Epithelial cell of proximal tubule (primary cell): Measurements from ENCODE around the gene SPATA3.

- RAMPAGE, long total RNA: no peak
- RRBS: no CpG with 5 or more reads among the region's 10 CpGs
Observed at GRCh38 chr2:230995873-230996290, at the start of gene SPATA3. Gene SPATA3, plus strand, starts transcription at chr2:230996121.

- RAMPAGE, long total RNA: no peak
- RRBS: no CpG with 5 or more reads among the region's 4 CpGs
Observed at GRCh38 chr2:231222190-231222495, 23.7 kb downstream of the ARMC9 start.

GRCh38 chr2:231281168-231281792 is 82.8 kb downstream of the ARMC9 start:
- RAMPAGE, long total RNA: no peak
- RRBS: no CpG with 5 or more reads among the region's 8 CpGs

GRCh38 chr2:231323365-231323859 is 72.1 kb upstream of the B3GNT7 start:
- RAMPAGE, long total RNA: no peak
- RRBS: no CpG with 5 or more reads among the region's 10 CpGs

DNA sequence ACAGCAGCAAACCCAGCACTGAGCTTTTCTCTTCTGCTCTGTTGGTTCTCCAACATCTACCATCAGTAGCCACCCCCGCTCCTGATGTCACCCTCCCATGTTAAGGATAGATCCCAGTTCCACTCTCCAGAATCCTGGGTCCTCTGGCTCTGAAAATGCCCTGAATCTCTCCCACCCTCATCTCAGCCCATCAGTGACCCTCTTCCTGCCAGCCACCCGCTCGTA is 13.0 kb upstream of the B3GNT7 start:
- RAMPAGE, long total RNA: no peak
- RRBS: no CpG with 5 or more reads among the region's 3 CpGs

DNA sequence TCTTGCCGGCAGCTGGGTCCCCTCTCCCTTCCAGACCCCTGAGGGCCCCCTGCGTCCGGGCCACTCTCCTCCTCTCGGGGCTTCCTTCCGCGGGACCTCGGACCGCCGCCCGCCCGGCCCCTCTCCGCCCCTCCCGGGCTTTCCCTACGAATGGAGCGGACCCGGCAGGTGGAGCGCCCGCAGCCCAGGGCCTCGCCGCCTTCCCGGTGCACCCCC is 516 bp downstream of the B3GNT7 start:
- RAMPAGE, long total RNA: no peak
- RRBS: 9% methylated on average over 17 of the region's 21 CpGs

GRCh38 chr2:231452593-231453263 is 11.6 kb downstream of the NCL start:
- RAMPAGE, long total RNA: no peak
- RRBS: no CpG with 5 or more reads among the region's 10 CpGs

GRCh38 chr2:231605358-231606038 is 12.8 kb downstream of the TEX44 start:
- RAMPAGE, long total RNA: no peak
- RRBS: no CpG with 5 or more reads among the region's 12 CpGs

DNA sequence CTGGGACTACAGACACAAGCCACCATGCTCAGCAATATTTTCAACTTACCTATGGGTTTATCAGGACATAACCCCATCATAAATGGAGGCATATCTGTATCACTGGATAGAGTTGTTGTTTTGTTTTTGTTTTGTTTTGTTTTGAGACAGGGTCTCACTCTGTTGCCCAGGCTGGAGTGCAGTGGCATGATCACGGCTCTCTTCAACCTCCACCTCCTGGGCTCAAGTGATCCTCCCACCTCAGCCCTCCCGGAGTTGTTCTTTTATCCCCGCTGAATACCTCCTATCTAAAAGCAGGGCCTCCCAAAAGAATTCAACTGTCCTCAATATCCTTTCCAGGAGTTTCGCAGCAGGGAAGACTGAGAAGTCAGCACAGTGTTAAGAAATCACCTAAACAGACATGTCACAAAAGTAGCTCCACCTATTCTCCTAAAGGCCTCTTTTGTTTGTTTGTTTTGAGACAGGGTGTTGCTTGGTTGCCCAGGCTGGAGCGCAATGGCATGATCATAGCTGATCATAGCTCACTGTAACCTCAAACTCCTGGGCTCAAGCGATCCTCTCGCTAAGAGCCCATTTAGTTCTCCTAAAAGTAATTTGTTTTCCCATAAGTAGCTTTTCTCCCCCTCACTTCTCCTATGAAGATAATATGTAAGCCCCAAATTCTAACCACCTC is 53.7 kb downstream of the TEX44 start:
- RAMPAGE, long total RNA: no peak
- RRBS: no CpG with 5 or more reads among the region's 7 CpGs

DNA sequence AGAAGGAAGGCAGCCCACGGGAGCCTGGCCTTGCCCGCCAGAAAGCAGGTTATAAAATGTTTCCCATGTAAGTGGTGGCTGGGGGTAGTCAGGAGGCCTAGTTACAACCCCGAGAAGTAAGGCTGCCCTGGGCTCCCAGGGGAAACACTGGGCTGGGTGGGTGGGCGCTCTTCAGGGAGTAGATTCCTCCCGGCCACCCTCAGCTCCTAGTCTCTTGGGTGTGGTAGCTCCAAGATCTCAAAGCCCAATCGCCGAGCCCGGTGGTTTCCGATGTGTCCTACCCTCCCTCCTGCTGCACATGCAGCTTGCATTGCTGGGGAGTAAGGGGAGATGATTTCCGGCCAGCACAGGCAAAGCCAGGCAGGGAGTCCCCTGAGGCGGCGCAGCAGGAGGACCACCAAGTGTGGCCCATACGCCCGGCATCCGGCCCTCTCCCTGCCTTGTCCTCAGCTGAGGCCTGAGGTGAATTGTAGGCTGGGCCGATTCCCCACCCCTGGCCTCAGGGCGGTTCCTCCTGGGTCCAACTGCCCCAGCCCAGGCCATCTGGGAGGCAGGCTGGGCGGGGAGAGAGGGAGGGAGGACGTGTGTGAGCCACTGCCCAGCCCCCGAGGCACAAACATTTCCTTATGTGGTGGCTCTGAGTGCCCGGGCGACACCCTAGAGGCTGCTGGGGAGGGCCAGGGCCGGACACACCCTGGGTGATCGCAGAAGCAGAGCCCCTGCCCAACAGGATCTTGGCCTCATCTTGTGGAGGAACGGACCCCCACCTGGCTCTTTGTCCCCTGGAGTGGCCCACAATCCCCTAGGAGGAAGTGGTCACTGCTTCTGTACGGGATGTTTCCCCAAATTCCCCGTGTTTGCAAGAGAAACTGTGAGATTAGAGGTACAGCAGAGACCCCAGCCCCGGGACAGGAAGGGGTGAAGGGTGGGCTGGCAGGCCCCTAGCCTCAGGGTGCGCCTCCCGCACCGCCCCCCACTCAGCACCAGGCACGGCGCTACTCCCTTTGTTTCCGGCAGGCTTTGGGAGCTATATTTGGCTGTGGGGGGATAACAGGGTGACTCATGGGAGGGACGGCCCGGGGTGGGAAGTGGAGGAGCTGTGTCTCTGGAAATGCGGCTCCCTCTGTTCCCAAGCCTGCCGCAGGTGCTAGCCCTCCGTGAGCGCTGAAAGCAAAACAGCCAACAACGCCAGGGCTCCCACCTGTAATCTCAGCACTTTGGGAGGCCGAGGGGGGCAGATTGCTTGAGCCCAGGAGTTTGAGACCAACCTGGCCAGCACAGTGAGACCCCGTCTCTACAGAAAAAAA is 41.9 kb upstream of the PTMA start:
- RAMPAGE, long total RNA: no peak
- RRBS: 28% methylated on average over 14 of the region's 43 CpGs

- RAMPAGE, long total RNA: no peak
- RRBS: no CpG with 5 or more reads among the region's 14 CpGs
Observed at GRCh38 chr2:231717081-231717856, 8.9 kb downstream of the PTMA start.

GRCh38 chr2:231985597-231986190 is 24.2 kb downstream of the DIS3L2 start:
- RAMPAGE, long total RNA: no peak
- RRBS: no CpG with 5 or more reads among the region's 8 CpGs

- RAMPAGE, long total RNA: no peak
- RRBS: no CpG with 5 or more reads among the region's 5 CpGs
Observed at GRCh38 chr2:232301142-232301559, 77.4 kb upstream of the ALPP start.

DNA sequence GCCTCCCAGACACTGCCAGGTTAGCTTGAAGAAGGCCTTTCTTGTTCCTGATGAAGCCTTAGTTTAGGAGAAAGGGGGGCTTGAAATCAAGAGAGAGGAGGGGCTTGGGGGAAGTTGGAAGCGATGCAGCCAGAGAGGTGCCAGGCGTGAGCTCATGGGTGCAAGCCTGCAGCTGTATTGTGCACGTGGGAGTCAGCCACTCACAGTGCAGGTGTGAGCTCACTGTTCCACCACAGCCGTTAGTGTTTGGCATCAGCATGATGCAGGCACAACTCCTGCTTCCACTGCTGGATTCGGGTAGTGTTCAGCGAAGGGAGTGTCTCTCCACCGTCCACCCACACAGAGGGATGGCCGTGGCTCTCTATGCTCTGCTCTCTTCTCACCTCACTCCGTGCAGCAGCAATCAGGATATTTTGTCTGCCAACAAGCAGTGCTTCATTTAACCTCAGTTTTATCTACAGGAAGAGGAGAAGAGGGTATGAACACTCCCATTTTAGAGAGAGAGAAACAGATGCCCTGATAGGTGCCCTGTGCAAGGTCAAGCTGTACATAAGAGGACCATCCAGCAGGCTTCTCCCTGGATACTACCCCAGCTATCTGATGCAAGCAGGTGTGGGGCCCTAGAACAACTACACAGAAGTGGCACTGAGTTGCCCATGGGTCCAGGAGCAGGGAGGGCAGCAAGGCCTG is 68.3 kb upstream of the ALPP start:
- RAMPAGE, long total RNA: no peak
- RRBS: no CpG with 5 or more reads among the region's 9 CpGs

DNA sequence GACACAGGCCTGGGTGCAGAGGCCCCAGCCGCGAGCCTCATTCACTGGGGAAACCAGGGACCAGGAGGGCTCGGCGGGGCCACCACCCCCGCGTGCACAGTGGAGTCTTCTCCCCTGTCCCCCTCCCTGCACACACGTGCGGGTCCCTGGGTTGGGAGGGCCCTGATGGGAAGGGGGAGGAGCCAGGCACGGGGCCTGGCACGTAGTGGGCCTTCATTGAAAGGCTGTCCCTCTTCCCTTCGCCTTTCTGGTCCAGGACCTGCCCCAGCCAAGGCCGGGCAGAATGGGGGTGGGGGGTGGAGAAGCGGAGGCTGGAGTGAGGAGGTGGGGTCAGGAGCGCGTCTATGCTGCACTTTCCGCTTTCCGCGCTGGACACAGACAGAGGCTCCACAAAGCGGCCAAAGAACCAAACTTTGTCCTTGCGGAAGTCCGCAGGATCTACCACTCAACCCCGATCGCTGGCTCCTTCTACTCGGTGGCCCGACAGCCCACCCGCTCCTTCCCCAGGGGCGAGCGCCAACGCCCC is 9.1 kb downstream of the ALPP start:
- RAMPAGE, long total RNA: no peak
- RRBS: no CpG with 5 or more reads among the region's 29 CpGs

DNA sequence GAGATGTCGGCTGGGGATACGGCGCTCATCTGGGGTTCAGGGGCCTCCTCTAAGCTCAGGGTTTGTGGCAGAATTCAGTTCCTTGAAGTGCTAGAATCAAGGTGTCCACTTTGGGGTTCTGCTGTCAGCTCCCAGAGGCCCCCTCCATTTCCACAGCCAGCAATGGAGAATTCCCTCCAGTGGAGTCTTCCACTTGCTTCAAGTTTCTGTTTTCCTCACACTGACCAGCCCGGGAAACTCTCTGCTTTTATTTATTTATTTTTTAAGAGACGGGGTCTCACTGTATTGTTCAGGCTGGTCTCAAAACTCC is 7.4 kb upstream of the ECEL1 start:
- RAMPAGE, long total RNA: no peak
- RRBS: no CpG with 5 or more reads among the region's 5 CpGs

GRCh38 chr2:232786926-232787498 is 10.6 kb upstream of the KCNJ13 start:
- RAMPAGE, long total RNA: no peak
- RRBS: no CpG with 5 or more reads among the region's 4 CpGs

DNA sequence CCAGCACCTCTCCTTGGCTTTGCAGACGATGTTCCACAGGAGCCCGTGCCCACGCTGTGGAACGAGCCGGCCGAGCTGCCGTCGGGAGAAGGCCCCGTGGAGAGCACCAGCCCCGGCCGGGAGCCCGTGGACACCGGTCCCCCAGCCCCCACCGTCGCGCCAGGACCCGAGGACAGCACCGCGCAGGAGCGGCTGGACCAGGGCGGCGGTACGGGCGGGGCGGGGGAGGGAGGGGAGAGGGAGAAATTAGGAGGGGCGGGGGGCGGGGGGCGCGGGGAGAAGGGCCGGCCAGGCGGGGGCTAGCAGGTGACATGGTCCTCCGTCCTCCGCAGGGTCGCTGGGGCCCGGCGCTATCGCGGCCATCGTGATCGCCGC is 5.8 kb downstream of the SNORC start:
- RAMPAGE, long total RNA: no peak
- RRBS: 3% methylated on average over 12 of the region's 41 CpGs

DNA sequence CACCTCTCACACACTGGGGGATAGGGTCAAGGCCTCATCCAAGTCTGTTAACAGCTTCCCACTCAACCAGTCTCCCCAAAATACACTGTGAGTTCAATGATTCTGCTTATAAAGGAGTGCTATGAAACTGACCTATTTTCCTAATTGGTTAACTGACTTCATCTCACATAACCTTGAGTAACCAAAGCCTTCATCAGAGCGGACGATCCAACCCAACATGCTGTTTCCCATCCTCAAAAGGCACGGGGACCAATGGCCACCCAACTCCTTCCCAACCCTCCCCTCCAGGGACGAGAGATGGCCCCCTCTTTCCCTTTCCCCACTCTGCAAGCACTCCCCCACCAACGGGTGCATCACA is 7.6 kb downstream of the SNORC start:
- RAMPAGE, long total RNA: no peak
- RRBS: no CpG with 5 or more reads among the region's 5 CpGs

- RAMPAGE, long total RNA: no peak
- RRBS: no CpG with 5 or more reads among the region's 5 CpGs
Observed at GRCh38 chr2:232988437-232988917, 24.6 kb downstream of the NGEF start.